ENCODE data around the genes BAZ1A and BRMS1L.

DNA sequence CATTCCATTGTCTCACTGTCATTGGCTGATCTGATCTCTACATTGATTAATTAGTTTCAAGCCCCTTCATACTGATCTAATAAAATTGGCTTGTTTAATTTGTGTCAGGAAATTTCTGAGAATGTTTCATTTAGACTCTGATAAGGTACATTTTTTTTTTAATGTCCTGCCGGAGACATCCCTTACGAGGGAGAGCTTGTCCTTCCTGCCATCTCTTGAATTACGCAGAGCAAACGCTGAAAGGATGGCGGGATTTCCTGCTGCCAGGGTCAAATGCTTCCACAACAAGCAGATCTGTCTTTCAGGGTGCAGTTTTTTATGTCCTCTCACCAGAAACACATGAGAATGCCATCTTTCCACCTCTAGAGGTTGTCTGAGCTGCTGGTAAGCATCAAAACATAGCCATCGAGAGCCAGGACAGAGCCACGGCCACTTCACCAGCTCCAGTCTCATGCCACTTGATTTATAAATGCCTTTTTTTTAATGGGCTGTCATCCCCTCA is 126.8 kb upstream of the ARHGAP5 start:
- PRO-cap = no peak

DNA sequence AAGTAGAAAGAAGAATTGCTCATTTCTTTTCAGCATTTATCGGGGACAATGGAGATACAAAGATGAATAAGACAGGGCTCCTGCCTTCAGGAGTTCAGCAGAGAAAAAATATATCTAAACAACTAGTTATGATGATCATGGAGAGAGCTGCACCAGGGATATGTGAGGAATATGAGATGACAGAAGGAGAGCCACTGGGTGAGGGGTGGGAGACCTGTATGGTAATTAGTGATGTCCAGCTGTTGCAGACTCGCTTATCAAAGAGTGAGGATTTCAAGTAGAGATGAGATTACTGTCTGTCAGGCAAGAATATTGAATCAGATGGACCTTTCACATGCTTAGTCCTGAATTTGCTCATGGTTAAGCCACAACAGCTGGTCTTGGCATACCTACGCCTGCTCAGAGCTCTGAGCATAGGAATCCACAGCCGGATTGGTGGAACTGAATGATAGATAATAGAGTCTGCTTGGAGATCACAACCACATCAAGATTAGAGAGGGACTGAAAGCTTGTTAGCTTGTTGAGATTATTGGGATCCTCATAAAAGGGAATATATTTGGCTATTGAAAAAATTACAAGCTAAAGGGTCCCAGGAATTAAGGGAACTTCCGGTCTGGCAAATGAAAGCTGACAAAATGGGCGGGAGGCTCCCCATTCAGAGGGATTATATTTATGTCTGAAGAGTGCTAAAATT is 115.2 kb upstream of the ARHGAP5 start:
- PRO-cap = no peak

DNA sequence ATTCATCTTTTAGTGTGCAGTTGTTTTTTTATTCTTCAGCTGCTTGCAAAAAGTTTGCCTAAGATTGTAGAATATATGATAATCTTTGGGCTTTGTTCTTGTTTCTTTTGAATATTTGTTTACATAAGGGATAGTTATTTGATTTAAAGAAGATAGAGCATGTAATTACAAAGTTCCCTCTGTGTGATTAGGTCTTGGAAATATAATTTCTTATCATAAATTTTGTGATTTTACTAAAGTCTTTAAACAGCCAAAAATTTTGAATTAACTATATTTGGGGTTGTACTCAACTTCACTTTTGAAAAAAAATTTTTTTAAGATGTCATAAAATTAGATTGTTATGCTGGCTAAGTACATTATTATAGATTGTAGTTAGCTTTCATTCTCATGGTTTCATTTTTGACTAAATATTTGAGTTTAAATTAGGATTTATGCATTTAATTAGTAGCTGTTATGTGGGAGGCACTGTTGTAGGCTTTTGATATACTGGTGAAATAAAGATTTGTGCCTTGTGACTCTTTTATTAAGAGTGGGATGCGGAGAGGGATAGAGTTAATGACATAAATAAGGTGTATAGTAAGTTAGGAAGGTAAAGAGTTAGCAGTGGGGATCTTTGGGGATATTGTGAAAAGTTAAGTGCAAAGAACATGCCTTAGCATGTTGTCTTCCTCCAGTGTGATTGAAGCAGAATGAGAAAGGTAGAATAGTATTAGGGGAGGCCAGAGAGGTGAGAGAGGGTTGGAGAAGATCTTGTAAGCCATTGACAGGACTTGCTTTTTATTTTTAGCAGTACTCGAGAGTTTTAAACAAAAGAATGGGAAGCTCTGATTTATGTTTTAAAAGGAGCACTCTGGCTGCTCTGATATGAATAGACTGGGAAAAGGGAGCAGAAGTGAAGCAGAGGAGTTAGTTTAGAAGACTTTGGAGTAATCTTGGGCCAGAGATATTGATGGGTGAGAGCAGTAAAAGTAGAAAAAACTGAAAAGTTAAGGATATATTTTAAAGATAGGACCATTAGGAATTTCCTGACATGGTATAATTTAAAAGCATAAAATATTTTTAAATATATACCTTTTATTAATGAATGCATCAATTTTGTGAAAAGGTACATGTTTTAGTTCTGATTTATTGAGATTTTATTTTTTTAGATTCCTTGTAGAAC is 8.8 kb downstream of the ARHGAP5 start:
- PRO-cap = no peak

DNA sequence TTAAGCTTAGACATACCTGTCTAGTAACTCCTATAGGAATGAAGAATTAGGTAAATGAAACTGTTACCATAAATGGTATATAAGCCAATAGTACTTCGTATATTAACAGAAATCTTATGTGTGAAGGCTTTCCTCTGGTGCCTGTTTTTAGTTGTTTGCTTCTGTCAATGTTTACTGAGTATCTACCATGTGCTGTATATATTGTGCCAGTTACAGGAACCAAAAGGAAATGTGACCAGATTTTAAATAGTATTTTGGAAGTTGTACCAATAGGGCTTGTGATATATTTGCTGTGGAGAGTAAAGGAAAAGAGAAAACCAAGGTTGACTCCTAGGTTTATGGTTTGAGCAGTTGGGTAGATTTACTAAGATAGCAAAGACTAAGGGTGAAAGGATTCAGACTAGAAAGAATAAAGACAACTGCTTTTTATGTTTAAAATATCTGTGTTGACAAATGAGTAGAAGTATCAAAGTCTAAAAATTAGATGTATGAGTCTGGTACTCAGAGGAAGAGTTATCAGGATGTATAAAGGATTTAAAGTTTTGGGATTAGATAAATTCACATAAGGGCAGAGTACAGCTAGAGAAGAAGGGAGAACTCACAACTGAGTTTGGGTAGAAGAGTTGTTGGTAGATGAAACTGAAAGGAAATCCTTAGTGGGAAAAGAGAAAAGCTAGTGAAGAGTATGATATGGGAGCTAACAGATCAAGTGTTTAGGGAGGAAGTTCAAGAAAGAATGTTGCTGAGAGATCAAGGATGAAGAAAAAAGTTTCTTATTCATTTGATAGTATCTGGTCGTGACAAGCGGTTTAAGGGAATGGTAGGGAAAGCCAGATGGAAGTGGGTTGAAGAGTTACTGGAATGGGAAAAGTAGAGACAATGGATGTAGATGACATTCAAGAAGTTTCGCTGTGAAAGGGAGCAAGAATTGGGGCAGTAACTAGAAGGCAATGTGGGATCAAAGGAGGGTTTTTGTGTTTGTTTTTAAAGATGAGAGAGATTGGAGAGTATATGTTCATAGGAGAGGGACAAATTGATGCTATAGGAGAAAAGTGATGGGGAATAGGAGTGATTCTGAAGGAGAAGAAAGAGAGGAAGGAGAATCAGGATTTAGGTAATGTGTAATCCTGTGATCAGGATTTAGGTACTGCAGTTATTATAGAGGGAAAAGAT is 30.6 kb downstream of the ARHGAP5 start:
- PRO-cap = no peak

DNA sequence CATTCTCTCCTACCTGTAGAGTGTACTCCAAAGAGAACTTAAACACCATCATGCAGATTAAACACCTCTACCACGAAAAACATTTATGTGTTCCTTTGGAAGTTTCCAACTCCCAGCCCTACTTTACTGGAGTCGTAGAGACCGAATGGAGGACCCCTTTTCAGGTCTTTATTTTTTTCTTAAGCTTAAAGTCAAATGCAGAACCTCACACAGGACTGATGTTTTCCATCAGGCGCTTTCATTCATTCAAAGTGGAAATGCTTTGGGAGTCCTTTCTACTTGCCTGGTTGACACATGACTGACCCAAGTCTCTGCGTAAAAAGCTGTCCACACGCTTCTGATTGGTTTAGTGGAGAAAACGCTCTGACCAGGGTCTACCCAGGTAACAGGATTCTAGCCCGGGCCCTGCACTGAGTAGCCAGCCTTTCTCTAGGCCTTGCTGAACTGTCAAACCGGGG is 1.1 kb upstream of the NPAS3 start:
- PRO-cap = no peak

DNA sequence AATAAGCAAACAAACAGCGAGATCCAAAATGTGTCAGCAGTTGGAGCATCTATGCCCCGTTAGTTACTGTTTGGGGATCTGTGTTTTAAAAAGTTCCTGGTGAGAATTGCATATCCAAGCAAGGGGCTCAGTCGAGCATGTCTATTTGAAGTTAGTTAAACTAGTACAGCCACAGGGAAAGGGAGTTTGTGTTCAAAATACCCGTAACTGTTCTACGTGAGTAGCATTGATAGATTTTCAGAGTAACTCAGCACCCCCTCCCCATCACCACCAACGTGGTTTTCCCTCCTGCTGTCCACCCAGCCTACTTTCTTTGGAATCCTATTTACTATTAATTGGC is 1.4 kb downstream of the NPAS3 start:
- PRO-cap = no peak

DNA sequence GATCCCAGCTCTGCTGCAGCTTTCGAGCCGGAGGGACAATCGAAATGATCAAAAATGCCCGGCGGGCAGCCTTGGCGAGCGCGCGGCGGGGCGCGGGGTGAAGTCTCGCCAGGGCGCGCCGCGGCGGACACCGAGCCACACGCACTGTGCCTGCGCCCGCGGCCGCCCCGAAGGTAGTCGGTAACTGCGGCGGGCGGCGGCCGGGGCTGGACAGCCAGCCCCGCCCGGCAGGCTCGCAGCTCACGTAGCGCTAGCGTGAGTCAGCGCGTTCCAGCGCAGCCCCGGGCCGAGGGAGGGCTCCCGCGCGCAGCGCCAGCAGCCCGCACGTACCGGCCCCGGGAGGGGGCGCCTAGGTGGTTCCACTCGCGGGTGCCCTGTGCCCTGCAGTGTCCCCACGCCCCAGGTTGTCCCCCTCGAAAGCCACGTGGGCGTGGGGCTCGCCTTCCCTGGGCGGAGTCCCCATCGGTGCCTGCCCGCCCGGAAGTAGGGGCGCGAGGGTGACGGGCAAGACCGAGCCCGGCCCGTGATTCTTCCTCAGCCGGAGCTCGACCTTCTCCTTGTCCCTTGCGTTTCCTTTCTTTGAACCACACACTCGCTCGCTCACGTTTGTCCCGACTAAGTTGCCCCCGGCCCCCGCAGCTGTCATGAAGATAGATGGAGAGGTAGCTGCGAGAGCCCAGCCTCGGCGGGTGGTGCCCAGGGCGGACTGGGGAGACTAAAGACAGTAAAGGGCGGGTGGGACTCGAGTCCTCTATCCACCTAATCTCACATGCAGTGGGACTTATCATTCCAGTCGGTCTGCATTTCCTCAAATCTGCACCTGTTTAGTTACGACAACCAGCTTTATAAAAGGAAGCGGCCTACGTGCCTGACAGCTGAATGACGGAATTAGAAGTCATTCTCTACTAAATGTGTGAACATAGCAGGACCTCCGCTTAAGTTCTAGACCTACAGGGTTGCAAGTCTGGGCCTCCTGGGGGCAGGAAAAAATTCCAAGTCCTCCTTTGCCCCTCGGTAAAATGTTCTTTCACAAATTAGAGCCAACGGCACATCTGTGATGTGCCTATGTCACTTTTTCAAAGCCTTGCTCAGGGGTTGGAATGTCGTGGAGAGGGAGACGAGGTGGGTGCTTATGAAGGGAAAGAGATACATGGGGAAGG is 109.6 kb upstream of the EGLN3 start:
- PRO-cap = bidirectional peak, plus-strand start at position 176 of the sequence, minus-strand start at position 179 of the sequence; bidirectional peak, plus-strand start at position 278 of the sequence, minus-strand start at position 246 of the sequence

DNA sequence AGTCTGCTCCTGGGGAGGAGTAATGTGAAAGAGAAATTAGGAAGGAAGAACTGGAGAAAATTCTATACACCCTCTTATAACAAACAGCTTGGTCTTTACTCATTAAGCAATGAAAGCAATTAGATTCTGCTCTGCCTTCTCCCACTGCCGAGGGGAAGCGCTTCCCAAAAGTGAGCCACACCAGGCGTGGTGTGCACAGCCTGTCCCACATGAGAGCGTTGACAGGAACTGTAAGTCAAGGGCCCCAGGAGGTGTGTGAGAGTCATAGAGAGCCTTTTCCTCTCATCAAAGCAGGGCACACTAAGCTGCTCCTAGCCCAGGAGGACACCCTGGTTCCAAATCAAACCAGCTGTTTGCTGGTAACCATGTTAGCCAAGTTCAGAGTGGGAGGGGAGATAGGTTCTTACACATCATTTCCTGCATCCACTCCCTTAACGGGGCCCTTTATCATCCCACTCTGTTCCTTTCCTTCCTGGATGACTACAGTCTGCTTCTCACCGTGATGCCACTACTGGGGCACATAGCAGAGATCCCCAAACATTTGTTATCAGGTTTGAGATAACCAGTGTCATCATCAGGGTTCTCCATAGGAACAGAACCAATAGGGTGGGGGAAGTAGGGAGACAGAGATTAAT is 98.3 kb downstream of the SPTSSA start:
- PRO-cap = no peak

- PRO-cap = no peak
Observed at GRCh38 chr14:34597382-34597774, 32.6 kb downstream of the SNX6 start.

GRCh38 chr14:34650597-34651245 is 20.8 kb upstream of the SNX6 start:
- PRO-cap = no peak

GRCh38 chr14:34872722-34873147 is 2.4 kb downstream of the BAZ1A start:
- PRO-cap = no peak

DNA sequence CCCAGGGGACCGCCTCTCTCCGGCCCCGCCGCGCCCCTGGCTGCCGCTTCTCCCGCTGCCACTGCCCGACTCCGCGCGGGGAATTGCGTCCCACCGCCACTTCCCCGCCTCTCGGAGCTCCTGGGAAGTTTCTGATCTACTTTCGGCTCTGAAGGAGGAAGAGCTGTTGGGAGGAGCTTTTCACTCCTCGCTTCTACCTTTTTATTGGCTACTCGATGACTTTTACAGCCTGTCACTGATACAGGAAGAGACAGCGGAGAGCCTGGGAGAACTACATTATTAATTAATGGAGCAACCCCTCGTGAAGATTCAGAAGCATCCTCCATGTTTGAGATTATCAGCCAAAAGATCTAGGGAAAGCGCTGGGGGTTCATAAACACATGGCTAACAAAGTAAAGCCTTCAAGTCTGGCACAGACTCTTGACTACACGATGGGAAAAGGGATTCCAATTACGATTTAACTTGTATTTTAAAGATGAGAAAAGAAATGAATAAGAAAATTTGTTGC is at the start of gene BAZ1A:
BAZ1A (minus strand) TSS at position 154 of the 508 bp plus-strand sequence.
- PRO-cap = bidirectional peak, plus-strand start at position 246 of the sequence, minus-strand start at position 133 of the sequence

GRCh38 chr14:35154067-35154410 is 31.7 kb downstream of the PRORP start:
- PRO-cap = no peak

DNA sequence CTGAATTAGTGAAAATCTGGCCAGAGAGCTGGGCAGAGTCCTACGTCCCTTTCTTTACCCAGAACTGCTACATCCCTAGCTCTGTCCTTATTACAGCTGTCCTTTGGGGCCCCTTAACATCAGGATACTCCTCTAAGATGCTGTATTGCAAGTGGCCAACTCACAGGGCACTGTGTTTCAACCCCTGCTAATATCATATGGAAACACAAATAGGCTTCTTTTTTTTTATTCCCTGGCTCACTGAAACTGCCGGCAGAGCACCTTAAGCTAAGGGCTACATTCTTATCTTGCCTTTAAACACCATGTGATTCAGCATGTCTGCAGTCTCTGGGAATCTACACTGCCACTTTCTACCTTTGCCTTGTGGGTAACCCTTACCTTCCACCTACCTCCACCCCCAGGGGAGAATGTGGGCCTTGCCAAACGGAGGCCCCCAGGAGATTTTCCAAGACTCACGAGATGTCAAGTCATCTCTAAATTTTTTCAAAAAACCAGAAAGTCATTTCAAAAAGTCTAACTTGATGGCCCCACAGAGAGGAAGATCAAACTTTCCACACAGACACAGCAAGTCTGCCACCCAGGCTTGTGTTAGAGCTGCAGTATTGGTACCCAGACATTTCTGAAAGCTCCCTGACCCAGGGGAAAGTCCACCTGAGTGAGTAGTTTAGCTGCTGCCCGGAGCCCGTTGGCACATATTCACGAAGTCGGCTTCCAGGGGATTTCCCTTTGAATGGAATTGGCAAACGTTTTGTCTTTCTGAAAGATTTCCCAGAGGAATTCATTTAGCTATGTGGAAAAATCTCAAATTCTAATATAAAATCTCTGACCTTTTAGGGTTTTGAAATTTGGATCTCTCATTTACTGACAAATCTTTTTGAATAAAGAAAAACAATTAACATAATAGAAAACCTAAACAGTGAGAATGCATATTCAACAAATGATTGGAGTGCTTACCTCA is 4.7 kb upstream of the PSMA6 start:
- PRO-cap = no peak

GRCh38 chr14:35326434-35326665 is 34.2 kb downstream of the PSMA6 start:
- PRO-cap = no peak

DNA sequence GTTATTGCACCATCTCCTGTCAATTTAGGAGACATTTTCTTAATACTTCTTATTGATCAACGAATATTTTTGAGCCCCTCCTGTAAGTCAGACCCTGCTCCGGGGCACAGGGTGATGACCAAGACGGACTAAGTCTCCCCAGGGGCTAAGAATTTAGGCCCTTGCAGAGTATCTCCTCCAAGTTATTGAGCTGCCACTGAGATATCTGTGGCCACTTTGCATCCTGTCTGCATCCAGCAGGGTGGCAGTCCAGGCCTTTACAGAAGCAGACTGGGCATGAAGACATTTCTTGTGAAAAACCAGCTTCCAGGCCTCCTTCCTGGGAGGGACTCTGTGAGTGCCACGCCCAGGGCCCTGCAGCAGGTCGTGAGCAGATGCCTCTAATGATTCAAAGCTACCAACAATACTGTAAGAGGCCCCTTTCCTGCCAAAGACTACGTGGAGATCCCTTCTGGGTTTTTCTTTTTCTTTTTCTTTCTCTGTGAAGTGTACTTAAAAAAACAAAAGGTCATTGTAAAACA is 40.7 kb downstream of the PSMA6 start:
- PRO-cap = no peak

DNA sequence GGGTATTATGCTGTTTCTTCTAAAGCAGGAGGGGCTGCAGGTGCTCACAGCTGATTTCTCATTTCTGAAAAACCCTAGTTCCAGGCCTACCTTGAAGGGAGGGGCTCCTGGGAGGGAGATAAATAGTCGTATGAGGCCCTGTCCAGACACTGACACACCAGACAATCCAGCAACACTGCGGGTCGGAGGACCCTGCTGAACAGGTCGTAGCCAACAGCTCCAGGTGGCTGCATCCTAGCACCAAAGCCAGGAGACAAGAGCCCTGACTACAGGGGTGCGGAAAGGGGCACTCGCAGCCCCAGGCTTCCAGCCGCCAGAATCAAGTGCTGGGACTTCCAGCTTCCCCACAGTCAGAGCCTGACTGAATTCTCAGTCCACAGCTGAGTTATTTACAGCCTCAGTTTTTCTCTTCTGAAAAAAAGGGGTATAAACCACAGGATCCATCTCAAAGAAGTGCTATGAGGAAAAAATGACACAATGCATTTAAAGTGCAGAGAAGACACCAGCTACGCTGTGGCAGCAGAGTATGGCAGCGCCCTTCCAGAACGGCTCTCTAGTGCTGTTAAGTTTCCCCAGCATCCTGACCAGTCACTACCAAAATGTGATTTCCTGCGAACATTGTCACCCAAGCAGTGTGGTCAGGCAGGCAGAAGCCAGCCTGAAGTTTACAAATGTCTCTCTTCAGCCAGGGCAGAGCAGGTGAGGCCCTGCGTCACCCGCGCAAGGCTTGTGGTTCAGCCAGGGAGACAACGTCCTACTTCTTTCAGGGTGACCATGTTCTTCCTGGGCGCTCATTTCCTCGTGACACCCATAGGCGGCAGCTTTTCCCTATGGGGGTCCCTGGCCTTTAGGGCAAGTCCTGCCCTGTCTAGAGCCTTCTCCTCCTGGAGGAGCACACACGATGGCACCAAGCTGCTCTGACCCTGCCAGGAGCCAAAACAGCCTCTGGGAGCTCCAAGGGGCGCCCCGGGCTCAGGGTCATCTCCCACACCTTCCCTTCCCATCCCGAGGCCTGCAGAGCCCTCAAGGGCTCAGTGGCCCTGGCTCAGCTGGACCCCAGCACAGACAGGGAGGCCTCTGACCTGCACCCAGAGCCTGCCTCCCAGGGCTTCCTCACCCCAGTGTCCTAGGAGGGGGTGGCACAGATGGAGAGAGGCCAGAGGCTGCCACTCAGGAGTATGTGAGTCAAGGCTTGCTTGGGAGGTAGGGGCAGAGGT is 41.6 kb downstream of the PSMA6 start:
- PRO-cap = no peak

DNA sequence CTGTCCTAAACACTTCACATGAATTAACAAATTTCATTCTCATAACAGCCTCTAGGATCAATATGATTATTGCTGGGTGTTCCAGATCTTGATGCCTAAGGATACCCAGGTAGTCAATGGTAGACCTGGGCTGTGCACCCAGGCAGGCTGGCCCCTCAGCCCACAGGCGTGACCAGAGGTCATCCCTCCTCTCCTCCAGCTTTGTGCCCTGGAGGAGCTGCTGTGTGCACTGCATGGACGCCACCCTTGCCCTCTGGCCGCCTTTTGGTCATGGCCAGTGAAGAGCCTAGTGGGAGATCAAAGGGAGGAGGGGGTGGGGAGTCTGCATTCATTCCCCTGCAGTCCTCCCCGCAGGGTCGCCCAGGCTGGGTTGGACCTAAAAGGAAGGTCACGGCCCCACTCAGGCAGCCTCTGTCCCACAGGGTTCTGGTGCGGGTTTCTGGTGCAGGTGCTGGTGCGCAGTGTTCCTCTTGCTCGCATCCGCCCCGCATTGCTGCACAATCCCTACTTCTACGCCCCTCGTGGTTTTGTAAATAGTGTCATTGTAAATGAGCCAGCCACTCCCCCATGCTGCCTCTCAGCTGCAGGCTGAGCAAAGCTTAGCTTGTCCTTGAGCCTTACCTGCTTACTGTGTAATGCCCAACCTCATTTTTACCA is 55.2 kb downstream of the PSMA6 start:
- PRO-cap = no peak

GRCh38 chr14:35384139-35384986 is 20.2 kb downstream of the NFKBIA start:
- PRO-cap = no peak

- PRO-cap = bidirectional peak, plus-strand start at chr14:35826460, minus-strand start at chr14:35826227
Observed at GRCh38 chr14:35825758-35826640, at the start of gene BRMS1L. TSS of gene BRMS1L (plus strand) at chr14:35826338.

Data from right cardiac atrium (tissue), 1 donor.